Placental pericyte (primary cell): ENCODE results near the gene KCTD1.

DNA sequence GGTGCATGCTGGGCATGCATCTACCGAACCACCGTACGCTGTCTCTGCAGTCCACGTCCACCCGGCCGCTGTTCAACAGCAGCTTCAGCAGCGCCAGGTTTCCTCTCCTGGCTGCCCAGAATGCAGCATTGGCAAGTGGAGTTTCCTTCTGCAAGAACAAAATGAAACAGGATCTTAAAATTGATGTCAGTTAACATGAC lies 13.8 kb downstream of the ANKRD29 start:
- CAGE, long polyA plus RNA, result no peak

- CAGE, long polyA plus RNA, result no peak
Observed at GRCh38 chr18:23857877-23858147, 156.7 kb upstream of the TTC39C start.

- CAGE, long polyA plus RNA, result no peak
Observed at GRCh38 chr18:23998765-23999241, 15.8 kb upstream of the TTC39C start.

GRCh38 chr18:24016679-24017078 lies 2.1 kb downstream of the TTC39C start:
- CAGE, long polyA plus RNA, result no peak

GRCh38 chr18:24270480-24270732 lies 127.2 kb downstream of the OSBPL1A start:
- CAGE, long polyA plus RNA, result no peak

- CAGE, long polyA plus RNA, result no peak
Observed at GRCh38 chr18:24988411-24988847, 363.5 kb downstream of the ZNF521 start.

DNA sequence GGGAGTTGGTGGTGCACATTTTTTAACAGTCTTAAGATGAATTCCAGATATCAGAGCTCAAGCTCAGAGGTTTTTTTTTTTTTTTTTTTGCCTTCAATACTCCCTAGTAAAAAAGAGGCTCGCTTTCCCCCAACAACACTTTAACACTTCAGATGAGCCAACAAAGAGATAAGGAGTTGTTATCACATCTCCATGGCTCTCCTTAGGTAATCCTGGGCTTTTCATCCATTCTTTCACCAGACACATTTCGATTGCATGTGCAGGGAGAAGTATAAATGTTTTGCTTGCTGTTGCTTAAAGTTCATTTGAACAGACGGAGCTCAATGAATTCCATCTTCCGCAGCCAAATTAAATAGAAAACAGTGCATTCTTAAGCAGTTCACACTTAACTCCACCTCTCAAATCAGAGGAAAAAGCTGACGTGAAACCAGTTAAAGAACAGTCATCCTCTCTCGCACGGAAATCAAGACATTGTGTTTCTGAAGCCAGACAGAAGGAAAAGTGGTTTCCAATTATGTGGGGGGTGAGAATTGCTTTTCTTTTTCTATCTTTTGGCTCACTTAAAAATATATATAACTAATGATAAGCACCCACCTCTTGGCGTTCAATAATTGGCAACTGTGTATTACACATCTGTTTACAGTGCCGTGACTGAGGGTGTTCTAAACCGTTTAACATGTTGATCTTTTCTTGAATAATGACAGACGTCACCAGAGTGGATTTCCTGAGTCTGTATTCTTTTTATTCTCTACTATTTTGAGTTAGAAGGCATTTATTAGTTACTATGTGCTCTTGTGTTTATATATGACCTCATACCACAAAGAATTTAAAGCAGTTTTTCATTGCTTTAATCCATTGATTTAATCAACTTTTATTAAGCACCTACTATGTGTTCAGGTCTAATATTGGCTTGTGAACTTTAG lies 118.1 kb downstream of the ZNF521 start:
- CAGE, long polyA plus RNA, result no peak

GRCh38 chr18:25958660-25958859 lies 131.9 kb downstream of the SS18 start:
- CAGE, long polyA plus RNA, result no peak

- CAGE, long polyA plus RNA, result no peak
Observed at GRCh38 chr18:26052330-26052811, 38.0 kb downstream of the SS18 start.

DNA sequence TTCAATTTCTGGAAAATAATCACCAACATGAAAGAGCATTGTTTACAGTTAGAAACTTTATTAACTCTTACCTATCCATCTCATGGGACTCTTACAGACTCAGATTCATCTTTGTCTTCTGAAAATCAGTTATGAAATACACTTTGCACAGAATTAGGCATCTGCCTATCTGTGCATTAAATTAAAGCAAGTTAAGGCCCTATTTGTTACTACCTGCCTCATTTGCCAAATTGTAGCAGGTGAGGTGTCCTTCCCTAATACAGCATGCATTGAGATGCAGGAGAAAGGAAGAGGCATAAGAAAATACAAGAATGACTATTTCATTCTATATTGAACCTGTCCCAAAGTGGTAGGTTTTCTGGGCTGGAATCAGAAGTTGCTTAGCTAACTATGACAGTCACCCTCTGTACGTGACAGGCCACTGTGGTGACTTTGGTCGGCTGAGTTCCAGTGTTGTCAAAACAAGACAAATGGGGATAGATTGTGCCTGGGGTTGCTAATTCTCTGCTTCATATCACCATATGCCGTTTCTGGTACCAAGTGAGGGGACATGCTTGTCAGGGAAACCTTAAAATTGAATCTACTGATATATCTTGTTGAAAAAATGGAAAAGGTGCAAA lies 158.2 kb downstream of the KCTD1 start:
- CAGE, long polyA plus RNA, result no peak

DNA sequence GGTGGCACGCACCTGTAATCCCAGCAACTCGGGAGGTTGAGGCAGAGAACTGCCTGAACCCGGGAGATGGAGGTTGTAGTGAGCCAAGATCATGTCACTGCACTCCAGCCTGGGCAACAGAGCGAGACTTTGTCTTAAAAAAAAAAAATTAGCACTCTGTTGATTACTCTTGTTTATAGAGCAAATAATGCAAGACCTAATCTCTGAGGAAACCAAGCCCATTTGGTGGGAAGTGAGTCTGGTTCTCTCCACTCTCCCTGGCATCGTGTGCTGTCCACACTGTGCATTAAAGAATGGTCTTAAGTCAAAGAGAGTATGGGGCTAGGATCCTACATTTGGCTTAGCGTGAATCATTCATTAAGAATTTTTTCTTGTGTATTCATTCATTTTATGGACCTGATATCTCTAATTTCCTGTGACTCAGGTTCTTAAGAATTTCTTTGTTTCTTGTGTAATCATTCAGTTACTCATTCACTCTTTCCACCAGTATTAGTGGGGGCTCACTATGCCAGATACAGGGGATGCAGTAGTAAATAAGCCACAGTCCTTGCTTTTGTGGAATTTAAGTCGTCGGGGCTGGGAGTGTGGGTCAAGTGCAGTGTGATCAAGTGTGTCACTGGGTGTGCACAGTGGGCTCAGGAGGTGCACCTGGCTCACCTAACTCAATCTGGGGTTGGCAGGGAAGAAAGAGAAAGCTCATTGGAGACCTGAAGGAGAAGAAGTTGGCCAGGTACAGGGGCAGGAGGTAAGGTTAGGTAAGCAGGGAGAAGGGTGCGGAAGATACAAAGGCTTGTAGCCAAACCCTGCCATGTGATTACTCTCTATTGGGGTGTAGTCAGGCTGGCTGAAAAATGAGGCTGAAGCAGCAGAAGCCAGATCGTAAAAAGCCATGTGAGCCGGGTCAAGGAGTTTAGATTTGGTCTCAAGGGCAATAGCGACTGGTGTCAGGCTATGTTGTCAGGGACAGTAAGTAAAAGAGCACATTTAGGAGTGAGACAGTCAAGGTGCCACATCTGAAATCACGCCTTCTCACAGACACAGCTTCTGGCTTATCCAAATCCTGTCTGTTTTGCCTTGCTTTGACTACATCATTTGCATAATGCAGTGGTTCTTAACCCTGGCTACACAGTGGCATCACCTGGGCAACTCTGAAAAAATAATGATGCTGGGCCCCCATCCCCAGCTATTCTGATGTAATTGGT lies 67.3 kb downstream of the KCTD1 start:
- CAGE, long polyA plus RNA, result no peak

DNA sequence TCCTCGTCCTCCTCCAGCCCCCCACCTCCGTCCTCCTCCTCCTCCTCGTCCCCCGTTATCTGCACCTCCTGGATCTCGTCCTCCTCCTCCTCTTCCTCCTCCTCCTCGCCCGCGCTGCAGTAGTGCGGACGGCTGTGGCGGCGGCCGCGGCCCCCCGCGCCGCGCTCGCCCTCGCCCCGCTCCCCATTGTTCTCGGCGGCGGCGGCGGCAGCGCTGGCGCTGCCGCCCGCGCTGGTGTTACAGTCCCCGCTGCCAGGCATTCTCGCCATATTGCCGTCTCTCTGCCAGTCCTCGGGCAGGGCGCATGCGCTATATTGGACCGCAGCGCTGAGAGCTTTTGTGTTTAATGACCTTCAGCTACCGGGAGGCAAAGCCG lies at the start of gene KCTD1:
KCTD1 (minus strand) TSS at position 286 of the 376 bp plus-strand sequence.
- CAGE, long polyA plus RNA, result no peak

GRCh38 chr18:26575732-26575998 lies 27.3 kb upstream of the KCTD1 start:
- CAGE, long polyA plus RNA, result no peak

DNA sequence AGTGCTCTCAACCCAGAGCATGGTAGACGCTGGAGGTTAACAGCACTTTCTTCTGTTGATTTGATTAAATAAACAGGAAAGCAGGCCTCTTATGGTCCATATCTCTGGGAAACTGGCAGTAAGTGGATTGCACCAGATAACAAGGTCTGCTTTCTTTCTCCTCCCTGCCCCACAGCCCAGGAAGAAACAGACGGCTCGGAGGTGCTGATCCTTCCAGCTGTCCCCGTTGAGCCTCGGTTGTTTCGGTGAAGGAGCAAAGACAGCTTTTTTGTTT lies 100.8 kb upstream of the KCTD1 start:
- CAGE, long polyA plus RNA, result no peak

- CAGE, long polyA plus RNA, result no peak
Observed at GRCh38 chr18:26745136-26745641, 120.3 kb downstream of the AQP4 start.

DNA sequence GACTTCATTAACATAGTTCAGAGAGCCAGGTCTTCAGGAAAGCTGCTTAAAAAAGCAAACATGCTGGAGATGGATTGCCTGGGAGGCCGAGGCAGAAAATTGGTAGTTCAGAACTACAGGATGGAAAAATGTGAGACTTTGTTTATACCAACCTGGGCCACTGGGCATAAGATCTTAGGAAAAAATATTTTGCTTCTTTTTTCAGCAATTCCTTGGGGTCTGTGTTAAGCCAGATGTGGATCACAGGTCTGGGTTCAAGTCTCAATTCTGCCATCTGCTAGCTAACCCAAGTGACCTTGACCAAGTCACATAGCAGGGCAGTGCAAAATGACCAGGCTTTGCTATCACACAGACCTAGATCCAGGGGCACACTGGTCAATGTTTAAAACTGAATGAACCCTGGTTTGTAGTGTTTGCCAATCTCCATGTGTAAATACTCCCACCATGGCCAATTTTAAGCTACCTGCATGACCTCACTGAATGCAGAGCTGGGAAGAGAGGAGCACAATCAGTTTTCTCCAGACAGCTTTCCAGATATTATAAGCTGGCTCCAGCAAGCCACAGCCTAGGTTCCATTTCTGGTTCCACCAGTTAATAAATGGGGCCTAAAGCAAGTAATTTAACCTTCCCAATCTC lies 143.0 kb downstream of the CHST9 start:
- CAGE, long polyA plus RNA, result no peak

DNA sequence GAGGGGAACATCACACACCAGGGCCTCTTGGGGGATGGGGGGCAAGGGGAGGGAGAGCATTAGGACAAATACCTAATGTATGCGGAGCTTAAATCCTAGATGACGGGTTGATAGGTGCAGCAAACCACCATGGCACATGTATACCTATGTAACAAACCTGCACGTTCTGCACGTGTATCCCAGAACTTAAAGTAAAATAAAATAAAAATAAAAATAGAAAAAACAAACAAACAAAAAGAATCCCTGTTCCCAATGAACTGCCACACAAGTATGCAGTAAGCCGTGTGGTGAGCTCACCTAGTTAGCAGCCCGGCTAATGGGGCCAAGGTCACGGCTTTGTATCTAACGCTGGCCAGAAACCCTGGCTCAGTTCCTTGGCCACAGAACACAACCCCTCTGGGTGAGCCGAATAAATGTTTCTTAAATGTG lies 41.3 kb downstream of the CHST9 start:
- CAGE, long polyA plus RNA, result no peak

- CAGE, long polyA plus RNA, result no peak
Observed at GRCh38 chr18:27841929-27842243, 335.0 kb downstream of the CDH2 start.

- CAGE, long polyA plus RNA, result no peak
Observed at GRCh38 chr18:28086866-28087105, 90.1 kb downstream of the CDH2 start.

GRCh38 chr18:30175754-30176247 lies 866.7 kb downstream of the DSC3 start:
- CAGE, long polyA plus RNA, result no peak